ENCODE data around the gene TRNT1.

DNA sequence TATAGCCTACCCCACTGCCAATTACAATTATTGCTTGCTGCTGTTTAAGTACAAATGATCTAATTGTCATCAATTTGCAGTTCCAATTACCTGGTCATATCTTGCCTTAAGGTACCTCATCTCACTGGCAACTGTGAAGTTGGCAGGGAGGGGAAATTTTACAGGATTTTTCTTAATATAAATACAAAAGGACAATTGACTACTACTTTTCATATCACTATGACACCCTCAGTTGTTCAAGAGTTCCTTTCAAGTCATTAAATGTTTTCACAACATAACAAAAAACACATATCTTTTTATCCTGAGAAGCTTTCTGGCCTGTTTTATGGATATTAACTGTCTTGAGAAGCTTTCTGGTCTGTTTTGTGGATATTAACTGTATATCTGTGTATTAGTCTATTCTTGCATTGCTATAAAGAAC lies 213.4 kb upstream of the CNTN4 start:
- PRO-cap = no peak

DNA sequence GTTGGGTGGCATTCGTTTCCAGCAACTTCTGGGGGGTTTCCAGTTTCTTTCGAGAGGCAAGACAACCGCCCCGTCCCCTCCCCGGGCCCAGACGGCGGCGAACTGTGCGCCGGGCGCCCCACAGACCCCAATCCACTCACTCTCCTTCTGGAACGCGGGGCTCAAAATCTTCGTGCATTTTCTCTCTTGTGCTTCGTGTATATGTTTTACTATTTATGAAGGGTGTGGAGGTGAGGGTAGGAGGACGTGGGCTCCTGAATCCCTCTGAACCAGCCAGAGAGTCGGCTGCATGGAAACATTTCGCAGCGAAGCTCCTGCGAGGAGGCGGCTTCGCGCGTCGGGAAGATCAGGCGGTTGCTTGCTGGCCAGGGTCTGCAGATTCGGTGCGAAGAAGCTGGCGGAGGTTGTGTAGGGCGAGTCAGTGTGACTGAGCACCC lies 1.0 kb downstream of the CNTN4 start:
- PRO-cap = no peak

- PRO-cap = no peak
Observed at GRCh38 chr3:2862229-2862872, 247.8 kb downstream of the IL5RA start.

DNA sequence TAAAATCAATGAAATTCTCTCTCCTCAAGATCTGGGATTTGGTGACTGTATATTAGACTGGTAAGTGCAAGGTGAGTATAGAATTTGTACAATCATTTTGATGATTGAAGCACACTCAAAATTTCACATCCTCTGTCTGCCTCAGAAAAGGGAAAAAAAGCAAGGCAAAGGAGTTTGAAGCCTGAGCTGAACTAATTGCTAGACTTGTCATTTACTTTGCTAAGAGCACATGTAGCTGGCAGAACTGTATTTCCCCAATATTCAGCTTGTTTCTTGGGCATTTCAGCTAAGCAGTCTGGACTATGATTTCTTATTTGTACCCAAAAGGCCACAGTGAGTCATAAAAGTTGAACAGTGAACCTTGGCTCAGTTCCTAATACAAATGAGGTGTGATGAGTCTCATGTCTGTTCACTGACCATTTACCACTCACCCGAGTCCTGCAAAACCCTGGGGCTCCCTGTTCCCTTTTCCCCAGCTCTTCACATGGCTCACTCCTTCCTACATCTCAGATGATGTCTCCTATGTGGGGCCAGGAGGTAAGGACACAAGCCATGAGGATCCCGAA lies 239.5 kb downstream of the IL5RA start:
- PRO-cap = no peak

GRCh38 chr3:3126075-3127145 lies at the start of gene TRNT1:
Gene TRNT1, plus strand, starts transcription at chr3:3126940.
- PRO-cap = bidirectional peak, plus-strand start at chr3:3126940, minus-strand start at chr3:3126786

- PRO-cap = no peak
Observed at GRCh38 chr3:3147152-3147747, 20.5 kb downstream of the TRNT1 start.

DNA sequence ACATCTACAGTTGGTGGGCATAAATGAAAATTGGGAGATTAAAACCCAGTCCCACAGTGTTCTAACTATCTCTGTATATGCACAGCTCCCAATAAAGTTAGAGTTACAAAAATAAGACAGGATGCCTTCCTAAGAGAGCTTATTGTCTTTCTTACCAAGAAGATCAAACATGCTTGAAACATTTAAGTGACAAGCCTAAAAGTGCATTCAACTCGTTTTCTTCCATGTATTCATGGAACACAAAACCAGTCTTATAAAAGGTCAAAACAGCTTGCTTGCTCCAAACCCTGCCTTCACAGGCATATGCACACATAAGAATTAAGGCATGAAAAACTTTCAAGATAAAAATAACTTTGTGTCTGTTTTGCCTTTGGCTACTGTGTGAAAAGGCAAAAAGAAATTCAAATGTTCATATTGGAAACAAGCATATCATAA lies 3.3 kb downstream of the SETMAR start:
- PRO-cap = no peak

GRCh38 chr3:4366137-4366810 lies 63.1 kb downstream of the SETMAR start:
- PRO-cap = no peak

DNA sequence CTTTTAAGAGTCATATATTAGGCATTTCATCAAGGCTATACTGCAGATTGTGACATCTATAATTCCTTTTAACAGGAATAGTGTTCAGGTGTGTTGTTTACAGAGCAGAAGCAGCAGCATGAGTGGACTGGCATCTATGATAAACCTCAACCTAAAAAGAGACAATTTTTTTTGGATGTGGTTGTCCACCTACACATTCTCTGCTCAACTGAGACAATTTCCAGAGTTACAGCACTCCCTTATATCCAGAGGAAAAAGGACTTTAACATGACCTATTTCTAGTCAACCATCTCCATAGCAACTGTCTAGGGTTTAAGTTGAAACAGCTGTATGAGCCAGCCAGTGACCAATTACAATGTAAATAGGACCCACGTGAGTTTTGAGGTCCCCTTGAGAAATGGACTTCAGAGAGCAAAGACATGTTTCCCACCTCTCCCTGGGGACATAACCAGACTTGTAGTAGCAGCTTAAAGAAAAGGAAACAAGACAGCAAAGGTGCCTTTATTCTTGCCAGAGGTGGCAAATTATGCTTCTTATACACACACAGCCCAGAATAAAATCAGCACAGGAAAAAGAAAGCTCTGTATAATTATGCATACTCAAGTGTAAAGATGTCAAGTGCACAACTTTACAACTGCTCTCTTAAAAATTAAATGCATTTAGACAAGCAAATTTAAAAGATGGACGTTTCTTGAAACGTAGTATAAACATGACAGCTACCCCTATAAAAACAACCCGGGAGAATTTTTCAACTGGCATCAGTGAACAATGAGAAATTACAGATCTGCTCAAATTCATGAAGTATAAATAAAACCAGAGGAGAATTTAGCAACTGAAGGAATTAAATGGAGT lies 40.3 kb downstream of the SUMF1 start:
- PRO-cap = no peak

DNA sequence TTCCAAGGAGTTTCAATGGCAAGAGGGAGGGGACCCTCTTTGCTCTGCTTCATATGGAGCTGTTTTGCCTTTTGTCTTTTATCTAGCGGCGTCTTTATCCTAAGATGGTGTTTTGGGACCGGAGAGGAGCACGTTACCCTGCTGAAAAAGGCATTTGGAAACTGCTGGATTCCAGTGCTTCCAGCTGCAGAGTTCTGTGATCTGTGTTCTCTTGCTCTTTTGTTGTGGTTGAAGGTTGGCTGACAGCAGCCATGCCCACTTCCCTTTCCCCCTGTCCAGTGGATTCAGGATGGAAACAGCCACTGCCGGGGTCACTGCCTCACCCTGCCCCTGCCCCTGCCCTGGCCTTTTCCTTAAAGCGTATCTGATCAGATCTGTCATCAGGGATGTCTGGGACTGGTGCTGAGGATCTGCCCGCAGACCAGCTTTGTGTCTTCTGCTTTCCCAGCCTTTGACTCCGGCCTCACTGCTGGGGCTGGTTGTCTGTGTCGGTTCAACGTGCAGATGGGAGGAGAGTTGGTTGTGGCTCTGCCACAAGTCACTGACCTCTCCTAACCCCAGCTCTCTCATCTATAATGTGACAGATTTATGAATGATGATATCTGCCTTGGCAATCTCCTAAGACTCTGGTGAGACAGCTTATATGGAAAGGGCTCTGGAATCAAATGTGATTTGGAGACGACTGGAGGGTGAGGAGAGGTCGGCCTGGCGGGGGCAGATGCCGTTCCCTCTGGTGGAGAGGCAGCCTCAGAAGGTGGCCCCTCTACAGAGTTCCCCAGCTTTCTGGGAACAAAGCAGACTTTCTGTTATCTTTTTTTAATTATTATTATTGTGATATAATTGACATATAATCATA lies 219.4 kb upstream of the BHLHE40 start:
- PRO-cap = no peak

DNA sequence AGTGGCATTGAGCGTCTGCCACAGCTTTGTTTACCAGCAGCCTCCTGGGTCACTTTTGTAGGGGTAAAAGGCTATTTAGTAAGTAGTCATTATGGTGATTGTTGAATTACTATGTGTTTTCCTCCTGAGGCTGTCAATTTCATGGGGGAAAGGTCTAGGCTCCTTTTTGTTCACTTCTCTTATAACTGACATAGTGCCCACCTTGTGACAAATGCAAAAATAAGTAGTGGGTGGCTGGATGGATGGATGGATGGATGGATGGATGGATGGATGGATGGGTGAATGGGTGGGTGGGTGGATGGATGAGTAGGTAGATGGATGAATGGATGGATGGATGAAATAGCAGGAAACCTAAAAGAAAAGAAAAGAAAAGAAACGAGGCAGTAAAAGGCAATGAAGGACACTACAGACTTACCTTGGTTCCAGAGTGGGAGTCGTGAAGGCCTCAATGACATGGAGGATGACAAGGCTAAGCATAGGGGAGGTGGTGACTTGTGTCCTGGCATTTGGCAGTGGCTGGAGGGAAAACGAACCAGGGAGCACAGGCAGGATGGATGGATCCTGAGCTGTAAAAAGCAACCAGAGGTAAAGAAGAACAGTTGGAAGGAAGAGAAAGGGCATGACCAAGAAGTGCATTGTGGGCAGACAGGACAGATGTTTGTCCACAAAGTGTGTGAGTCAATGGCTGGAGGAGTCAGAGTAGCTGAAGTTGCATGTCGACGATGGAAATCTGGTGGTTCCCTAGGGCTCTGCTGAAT lies 214.3 kb upstream of the BHLHE40 start:
- PRO-cap = no peak

DNA sequence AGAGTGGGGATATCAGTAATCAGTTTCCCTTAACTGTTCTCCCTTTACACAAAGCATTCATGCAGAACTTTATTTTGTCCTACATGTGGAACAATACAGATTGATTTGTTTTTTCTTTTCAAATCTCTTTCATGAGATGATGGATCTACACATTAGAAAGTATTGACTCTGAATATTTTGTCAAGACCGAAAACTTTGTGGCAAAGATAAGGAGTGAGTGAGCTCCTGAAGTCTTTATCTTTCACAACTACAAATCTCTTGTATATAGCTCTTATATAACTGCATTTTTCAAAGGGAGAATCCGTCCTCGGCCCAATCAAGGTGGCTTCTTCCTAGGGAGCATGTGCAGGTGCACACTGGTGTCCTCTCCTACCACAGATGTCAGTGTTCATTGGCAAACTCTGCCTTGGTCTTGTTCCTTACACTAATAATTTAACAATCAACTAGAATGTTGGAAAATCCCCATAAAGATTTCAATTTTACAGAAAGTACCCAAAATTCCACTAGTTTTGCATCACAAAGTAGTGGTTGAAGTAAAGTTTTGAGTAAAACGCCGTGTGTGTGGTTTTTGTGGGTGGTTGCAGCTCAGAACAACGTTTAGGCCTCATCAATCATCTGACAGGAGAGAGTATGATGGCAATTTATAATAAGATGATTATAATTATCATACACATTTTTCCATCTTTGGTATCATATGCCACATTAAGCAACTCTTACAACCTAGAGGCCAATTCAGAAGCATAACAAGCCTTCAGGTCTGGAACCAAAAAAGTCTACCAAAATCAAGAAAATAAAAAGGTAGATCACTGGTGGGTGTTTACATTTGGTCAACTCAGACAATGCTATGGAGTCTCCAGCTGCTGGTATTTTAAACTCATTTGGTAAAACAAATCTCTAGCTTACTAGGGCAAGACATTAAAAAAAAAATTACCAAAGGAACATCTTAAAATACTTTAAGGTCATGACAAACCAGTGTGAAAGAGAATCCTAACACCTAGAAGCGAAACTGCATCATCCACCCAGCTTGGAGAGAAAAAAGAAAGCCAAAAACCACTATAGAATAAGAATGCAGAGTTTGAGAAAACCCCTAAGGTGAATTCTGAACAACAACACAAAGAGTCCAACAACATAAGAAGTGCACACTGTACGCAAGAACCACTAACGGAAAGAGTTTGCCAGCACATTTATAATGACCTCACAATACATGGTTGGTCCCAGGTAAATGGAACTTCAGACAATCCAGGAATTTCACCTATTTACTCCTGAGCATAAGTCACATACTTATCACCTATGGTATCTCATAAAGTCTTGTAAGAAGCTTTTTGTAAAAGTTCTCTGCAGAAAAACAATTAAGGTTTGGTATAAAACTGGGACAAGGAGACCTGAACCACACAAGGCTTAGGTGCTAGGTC lies 128.8 kb upstream of the BHLHE40 start:
- PRO-cap = no peak

GRCh38 chr3:4877306-4877871 lies 101.8 kb upstream of the BHLHE40 start:
- PRO-cap = no peak

DNA sequence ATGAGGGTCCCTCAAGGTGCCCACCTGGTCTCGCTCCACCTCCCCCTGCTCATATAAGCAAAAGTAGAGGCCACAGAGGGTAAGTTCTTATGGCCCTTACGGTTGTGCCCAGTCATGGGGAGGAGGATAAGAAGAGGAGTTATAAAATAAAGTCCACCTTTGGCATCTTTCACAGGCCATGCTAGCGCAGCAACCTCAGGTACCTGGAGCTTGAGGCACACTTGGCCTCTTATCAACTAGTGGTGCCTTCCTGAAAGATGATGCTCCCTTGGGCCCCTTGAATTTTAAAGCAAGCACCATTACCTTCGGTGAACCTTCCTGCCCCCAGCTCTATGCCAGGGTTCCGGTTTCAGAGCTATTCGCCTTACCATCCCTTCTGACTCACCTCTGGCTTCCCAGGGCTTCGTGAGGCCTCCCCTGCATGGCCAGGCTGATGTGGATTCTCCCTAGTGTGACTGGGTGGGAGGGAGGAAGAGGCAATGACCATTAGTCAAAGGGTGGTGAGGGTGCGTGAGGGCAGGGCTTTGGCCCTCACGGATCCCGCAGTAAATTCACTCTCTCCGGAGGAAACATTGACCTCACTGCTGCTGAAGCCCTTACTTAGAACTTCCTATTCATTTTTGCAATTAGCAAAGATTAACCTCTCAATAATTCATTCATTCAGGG lies 16.2 kb downstream of the BHLHE40 start:
- PRO-cap = no peak

DNA sequence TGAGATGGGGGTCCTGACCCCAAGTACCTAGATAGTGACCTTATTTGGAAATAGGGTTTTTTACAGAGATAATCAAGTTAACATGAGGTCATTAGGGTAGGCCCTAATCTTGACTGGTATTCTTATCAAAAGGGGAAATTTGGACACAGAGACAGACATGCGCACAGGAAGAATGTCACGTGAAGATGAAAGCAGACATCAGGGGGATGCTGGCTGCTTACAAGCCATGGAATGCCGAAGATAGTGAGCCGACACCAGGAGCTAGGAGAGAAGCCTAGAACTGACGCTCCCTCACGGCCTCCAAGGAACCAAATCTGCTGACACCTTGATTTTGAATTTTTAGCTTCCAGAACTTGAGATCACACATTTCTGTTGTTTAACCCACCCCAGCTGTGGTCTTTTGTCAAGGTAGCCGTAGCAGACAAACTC lies 17.1 kb downstream of the BHLHE40 start:
- PRO-cap = no peak

- PRO-cap = no peak
Observed at GRCh38 chr3:5019401-5020040, 40.3 kb downstream of the BHLHE40 start.

DNA sequence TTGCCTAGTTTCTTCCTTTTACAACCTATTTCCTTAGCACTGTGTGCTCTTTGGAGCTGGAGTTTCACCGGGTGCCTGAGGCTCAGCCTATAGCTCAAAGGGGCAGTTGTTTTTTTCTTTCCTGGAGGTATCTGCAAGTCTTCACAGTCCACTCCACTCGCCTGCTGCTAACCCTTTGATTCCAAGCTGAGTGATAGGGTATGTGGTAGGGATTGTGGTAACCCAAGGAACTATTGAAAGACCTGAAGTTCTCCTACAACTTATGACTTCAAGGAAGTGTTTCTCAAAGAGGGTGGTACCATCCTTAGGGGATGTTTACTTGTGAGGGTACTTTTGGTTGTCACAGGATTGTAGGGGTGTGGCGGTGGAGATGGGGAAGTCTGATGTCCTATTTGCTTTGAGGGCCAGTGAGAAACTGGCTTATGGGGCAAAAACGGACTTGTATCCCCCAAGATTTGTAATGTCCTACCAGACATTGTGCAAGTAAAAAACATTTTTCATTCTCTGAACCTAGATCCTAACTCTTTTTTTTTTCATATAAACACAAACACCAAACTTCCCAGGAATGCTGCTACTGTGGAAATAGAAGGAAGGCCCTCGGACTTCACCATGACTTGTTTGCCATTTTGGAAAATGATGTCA lies 66.4 kb upstream of the ARL8B start:
- PRO-cap = no peak

- PRO-cap = no peak
Observed at GRCh38 chr3:5188958-5189219, 1.4 kb downstream of the EDEM1 start.

DNA sequence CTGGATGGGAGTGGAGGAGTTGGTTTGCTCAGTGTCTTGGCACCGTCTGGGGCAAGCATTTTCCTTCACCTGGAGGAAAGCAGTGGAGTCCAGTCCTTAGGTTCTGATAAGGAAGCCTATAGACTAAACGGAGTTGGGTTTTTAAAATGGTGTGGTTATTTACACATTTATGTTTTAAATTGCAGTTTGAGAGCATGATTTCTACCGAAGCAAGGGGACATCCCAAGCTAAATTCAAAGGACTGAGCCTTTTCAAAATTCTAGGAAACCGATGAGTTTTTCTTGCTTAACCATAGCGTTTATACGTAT lies 1.7 kb downstream of the EDEM1 start:
- PRO-cap = no peak

GRCh38 chr3:5301774-5302275 lies 114.3 kb downstream of the EDEM1 start:
- PRO-cap = no peak

All from Calu3 (cell line).